ENCODE results near the genes BMPR1A, LIPJ and LIPN.

GRCh38 chr10:86756384-86757213, at the start of gene BMPR1A:
BMPR1A (plus strand) TSS chr10:86756619.
- PRO-cap: bidirectional peak, plus-strand start at chr10:86756619, minus-strand start at chr10:86756438
- RAMPAGE, long total RNA, 4 experiments: no peak in any of the 4 experiments

- PRO-cap: no peak
- RAMPAGE, long total RNA, 4 experiments: no peak in any of the 4 experiments
Measured at GRCh38 chr10:86757214-86757705, 841 bp downstream of the BMPR1A start.

- PRO-cap: no peak
- RAMPAGE, long total RNA, 4 experiments: no peak in any of the 4 experiments
Measured at GRCh38 chr10:86782471-86783752, 26.5 kb downstream of the BMPR1A start.

GRCh38 chr10:86960119-86960891, 1.9 kb downstream of the SNCG start:
- PRO-cap: no peak
- RAMPAGE, long total RNA, 4 experiments: no peak in any of the 4 experiments

- PRO-cap: no peak
- RAMPAGE, long total RNA, 4 experiments: no peak in any of the 4 experiments
Measured at GRCh38 chr10:87059097-87059485, 35.6 kb downstream of the GLUD1 start.

GRCh38 chr10:87504997-87505769, 490 bp downstream of the MINPP1 start:
- PRO-cap: no peak
- RAMPAGE, long total RNA, 4 experiments: no peak in any of the 4 experiments

DNA sequence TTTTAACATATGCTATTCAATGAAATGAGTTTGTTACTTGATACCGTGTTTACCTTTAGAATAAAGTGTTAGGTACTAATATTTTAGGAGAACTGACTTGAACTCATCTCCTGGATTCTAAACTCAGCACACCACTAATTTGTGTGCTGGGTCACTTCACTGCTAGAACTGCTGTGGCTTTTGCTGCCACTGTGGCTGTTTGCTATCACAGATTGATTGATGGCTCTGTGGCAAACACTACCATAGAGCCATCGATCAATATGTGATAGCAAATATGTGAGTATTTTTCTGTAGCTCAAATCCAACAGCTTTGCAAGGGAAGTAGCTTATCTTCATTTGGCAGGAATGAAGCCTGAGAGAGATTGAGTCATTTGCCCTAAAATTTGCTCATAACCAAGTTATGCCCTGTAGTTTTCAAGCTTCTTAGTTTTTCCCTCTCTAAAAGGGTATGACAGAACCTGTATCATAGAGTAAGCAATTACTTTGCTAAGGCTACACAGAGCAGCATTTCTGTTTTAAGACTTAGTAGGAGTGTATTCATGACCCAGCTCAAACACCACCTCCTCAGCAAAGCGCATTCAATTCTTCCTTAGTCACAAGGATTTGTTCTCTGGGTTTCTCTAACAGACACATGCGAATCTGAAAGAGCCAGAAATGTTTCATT, 43.1 kb downstream of the MINPP1 start:
- PRO-cap: no peak
- RAMPAGE, long total RNA, 4 experiments: no peak in any of the 4 experiments

GRCh38 chr10:87658827-87659375, 777 bp upstream of the PAPSS2 start:
- PRO-cap: no peak
- RAMPAGE, long total RNA, 4 experiments: no peak in any of the 4 experiments

- PRO-cap: no peak
- RAMPAGE, long total RNA, 4 experiments: no peak in any of the 4 experiments
Measured at GRCh38 chr10:87826811-87827057, 8.7 kb upstream of the ATAD1 start.

DNA sequence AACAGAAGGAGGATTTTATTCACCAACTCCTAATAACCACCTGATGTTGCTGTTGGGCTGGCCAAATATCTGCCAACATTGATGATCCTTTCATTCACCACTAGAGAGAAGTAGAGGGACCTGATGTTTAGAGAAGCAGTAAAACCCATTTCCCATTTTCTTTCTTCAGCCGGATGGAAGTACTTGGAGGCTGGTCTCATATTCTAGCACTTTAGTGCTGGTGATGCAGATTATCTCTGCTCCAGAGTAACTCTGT, 3.2 kb downstream of the KLLN start:
- PRO-cap: no peak
- RAMPAGE, long total RNA, 4 experiments: no peak in any of the 4 experiments

GRCh38 chr10:87945986-87947178, 83.0 kb downstream of the PTEN start:
- PRO-cap: no peak
- RAMPAGE, long total RNA, 4 experiments: no peak in any of the 4 experiments

DNA sequence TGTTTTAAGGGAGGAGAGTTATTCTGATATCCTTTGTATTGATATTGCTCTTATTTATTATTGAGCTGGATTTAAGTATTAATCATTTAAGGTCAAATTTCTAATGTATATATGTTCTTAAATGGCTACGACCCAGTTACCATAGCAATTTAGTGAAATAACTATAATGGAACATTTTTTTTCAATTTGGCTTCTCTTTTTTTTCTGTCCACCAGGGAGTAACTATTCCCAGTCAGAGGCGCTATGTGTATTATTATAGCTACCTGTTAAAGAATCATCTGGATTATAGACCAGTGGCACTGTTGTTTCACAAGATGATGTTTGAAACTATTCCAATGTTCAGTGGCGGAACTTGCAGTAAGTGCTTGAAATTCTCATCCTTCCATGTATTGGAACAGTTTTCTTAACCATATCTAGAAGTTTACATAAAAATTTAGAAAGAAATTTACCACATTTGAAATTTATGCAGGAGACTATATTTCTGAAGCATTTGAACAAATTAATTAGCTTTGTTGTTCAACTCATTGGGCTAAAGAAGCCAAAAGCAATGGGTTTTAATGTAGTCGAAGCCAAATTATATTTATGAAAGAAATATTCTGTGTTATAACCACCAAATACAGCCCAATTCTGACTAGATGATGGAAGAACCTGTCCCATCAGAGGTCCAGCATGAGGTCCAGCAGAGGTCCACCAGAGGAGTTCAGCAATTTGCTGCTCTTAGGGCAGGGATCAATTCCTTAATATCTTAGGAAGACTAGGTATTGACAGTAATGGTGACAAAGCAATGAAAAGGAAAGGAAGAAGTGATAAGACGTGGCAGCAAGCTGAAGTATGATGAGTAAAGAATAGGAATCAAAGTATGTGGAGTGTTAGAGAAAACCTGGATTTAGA, 88.7 kb downstream of the PTEN start:
- PRO-cap: no peak
- RAMPAGE, long total RNA, 4 experiments: no peak in any of the 4 experiments

DNA sequence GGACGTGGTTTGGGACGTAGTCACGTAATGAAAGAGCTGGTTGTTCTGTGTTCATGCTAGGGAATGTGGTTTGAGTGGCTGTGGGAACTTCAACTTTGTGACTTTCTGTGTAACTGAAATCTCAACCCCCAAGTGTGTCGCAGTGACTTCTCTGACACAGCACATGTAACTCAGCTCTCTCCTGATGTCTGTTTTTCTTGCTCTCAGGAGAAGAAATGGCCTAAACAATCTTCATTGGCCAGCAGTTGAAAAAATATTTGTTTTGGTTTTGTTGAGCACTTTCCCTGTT, 199.0 kb downstream of the PTEN start:
- PRO-cap: no peak
- RAMPAGE, long total RNA, 4 experiments: no peak in any of the 4 experiments

- PRO-cap: no peak
- RAMPAGE, long total RNA, 4 experiments: no peak in any of the 4 experiments
Measured at GRCh38 chr10:88069998-88070453, 206.6 kb downstream of the PTEN start.

GRCh38 chr10:88147107-88147557, 283.7 kb downstream of the PTEN start:
- PRO-cap: no peak
- RAMPAGE, long total RNA, 4 experiments: no peak in any of the 4 experiments

DNA sequence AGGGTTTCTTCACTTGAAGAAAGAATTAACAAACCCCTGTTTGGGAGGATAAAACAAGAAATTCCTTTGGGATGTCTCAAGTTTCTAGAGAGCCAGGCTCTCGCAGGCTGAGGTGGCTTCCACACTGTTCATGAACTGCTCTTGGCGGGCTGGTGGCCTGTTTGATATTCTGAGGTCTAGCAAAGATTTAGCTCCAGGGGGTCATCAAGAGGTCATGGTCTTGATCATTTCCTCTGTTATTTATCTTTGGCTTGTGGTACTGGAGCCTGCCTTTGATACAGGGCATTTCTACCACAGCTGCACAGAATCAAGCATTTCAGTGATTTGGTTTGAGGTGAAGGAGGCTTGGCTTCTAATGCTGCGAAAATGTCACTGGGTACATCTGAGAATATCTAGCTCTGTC, 312.3 kb downstream of the RNLS start:
- PRO-cap: no peak
- RAMPAGE, long total RNA, 4 experiments: no peak in any of the 4 experiments

GRCh38 chr10:88386318-88386930, 196.7 kb downstream of the RNLS start:
- PRO-cap: no peak
- RAMPAGE, long total RNA, 4 experiments: no peak in any of the 4 experiments

DNA sequence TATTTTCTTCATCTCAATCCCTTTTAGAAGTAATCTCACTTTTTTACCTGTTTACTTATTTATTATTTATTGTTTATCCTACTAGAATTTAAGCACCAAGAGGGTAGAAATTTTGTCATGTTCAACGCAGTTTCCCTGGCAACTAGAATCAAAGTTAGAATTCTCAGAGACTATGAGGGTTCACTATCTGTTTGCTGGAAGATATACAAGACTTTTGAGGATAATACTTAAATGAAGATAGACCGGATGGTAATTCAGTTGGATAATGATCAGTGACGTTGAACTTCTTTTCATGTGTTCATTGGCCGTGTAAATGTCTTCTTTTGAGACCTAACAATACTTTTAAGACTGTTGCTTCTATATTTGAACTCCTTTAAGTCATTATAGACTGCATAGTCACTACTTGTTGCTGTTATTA, at the start of gene LIPJ:
Gene LIPJ, plus strand, starts transcription at position 166 of the 418 bp plus-strand sequence.
- PRO-cap: no peak
- RAMPAGE, long total RNA, 4 experiments: no peak in any of the 4 experiments

DNA sequence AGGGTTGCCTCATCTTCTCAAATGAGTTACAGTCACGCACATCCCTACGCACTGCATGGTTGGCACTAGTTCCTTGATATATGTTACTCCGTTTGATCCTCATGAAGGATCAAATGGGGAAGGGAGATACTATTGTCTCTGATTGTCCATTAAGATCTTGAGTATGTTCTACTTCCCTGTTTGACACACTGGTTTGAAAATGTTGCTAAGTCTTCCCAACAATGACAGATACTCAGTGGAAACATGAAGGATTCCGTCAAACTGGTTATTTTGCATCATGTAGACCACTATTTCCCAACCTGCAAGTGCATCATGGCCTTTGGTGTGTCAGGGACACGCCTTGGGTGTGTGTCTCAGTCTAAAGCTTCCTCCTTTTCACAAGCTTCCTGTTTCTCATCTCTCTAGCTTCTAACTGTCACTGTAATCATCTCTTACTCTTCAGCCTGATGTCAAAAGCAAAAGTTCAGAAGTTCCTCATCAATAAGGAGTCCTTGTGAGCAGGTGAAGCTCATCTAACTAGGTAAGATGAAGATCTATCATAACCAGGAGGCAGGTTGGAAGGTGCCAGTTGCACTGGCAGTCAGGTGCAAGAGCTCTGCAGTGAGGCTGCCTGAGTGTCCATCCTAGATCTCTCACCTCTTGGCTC, at the start of gene LIPN:
Gene LIPN, plus strand, starts transcription at position 434 of the 646 bp plus-strand sequence.
- PRO-cap: no peak
- RAMPAGE, long total RNA, 4 experiments: no peak in any of the 4 experiments

DNA sequence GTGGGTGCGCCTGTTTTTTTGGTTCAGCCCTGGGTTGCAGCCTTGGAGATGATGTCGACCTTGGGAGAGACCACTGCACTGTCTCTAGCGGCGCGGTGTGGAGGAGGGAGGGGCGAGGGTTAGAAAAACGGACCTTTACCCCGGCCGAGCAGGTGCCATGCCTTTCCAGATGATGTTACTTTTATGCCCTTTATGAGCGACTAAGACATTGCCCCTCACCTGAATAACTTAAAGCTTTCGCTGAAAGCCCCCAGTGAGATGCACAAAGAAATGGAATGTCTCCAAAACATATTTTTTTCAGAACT, 863 bp downstream of the STAMBPL1 start:
- PRO-cap: no peak
- RAMPAGE, long total RNA, 4 experiments: no peak in any of the 4 experiments

Data from sigmoid colon (tissue), 4 donors.